ENCODE measurements around the genes S100A14 and CHTOP.

DNA sequence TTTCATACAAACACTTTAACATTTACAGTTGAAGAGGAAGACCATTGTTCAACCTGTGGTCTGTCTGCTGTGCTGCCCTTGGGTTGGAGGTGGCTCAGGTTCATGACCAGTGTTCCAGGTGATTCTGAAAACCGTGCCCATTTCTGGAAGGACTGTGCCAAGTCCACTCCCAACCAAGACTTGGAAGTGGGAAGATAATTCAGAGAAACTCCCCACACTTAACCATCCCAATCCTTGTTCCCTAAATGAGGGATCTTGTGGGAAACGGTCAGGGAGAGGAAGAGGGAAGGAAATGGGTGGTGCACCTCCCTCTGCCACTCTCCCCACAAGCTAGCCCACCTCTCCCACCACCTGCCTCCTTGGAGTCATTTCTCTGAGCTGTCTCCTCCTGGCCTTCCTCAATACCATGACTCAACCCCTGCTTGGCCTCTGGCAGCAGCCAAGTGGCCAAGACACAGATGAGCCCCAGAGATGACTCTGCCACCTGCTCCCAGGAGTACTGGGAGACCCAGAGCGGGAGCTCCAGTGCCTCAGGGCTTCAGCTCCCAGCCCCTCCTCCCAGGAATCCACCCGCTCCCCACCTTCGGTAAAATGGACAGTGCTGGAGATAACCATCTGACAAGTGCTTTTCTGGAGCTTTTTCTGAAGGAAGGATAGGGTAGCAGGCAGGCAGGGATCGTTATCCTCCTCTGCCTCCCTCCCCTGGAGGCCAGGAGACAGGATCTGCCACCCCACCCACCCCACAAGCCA, 2.7 kb downstream of the S100A16 start:
- RRBS, 2 experiments, result no CpG with 5 or more reads among the region's 6 CpGs

DNA sequence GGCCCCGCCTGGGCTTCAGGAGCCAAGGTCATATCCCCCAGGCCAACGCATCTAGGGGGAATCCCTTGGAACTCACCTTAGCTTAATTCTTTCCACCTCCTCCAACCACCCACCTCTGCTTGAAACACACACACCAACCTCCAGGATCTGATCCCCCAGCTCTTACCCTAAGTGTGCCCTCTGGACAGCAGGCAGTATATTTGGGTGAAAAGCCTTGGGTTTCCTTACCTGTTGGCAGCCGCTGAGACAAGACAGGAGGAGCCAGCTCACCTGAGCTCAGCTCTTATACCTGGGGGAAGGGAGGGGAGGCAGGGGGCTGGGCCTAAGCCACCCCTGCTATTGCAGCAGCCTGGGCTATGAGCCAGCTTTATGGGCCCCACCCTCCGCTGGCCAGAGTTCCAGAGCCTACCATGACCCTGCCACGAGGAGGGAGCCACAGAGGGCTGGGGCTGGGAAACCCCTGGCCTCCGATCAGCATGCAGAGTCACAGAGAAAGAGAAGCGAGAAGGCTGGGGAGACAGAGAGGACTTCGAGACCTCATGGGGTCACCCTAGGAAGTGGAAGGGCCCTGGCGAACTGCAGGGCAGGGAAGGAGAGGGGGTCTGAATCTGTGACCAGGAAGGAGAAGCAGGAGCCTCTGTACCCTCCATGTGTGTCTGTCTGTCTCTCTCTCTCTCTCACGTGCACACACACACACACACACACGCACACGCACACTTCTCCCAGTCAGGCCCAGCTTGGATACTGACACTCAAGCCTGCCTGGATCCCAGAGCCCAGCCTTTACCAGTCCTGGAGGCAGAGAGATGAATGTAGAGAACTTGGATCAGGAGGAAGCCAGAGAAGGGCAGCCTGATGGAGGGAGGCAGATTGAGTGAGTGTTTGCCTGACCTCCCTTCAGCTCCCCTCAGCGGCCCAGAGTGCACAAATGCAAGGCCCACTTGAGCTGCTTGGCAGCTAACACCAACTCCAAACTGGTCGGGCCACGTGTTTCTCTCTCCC, at the start of gene S100A14:
S100A14 (minus strand) TSS at position 259 of the 1,001 bp plus-strand sequence.
- RRBS, 2 experiments, result no CpG with 5 or more reads among the region's 15 CpGs

GRCh38 chr1:153633991-153634711, at the start of gene CHTOP:
TSS of gene CHTOP (plus strand) at chr1:153634066.
- RRBS, 2 experiments, result under 1 to 1% methylated on average over 16 to 18 of the region's 52 CpGs

DNA sequence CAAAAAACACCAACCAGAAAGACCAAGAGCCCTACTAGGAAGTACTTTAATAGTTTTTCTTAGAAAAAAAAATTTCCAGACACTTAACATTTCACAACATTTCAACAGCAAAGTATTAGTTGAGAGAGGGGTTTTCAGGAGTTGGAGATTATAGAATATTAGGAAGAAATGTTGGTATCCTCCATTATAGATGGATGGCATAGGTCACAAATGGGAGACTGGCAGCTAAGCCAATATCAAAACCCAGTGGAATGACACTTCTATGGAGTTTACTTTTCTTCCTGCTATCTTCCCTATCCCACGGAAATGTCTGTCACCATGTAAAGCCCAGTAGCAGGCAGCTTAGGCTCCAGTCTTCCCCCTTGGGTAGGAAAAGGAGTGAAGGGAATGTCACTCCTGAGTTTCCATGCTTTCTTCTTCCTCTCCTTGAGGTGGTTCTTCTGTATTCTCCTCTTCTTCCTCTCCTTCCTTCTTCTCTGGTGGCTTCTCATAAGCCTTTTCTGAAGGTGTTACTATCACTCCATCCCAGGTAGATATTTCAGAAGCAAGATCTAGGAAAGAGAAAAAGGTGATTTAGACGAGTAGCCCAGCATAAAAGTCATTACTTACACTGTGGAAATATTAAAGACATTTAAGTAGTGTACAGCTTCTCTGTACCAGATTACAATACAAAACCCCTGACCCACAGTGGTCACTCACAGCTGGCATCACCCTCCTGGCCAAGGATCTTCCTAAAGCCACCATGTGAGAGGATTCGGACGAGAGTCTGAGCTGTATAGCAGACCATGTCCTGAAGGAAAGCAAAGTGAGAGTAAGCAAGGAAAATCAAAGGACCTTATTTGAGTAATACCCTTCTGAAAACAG, 3.7 kb downstream of the SNAPIN start:
- RRBS, 2 experiments, result no CpG with 5 or more reads among the region's 4 CpGs

GRCh38 chr1:153667503-153667910, 3.3 kb downstream of the ILF2 start:
- RRBS, 2 experiments, result no CpG with 5 or more reads among the region's 3 CpGs

GRCh38 chr1:153677606-153678074, 848 bp upstream of the NPR1 start:
- RRBS, 2 experiments, result no CpG with 5 or more reads among the region's 12 CpGs

DNA sequence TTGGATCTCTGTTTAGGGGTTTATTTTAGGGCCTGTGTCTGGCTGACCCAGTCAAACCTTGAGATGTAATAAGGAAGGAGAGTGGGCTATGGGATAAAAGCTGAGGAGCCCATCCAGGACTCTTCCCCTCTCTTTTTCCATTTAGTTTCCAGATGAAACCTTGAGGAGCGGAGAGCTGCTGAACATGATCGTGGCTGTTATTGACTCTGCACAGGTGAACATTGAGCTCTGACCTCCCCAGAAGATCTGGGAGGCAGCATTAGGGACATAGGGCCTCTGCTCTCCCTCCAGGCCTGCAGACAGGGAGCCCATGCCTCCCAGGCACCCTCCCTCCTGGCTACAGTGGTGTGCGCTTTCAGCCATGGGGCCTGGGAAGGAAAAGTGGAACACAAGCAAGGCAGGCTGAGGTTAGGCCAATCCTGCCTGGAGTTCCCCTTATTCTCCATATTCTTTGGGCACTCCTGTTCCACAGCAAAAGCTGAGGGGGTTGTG, 6.4 kb upstream of the SLC27A3 start:
- RRBS, 2 experiments, result no CpG with 5 or more reads among the region's 3 CpGs

GRCh38 chr1:153928540-153929578, 6.1 kb upstream of the GATAD2B start:
- RRBS, 2 experiments, result 55 to 73% methylated on average over 3 of the region's 11 CpGs

DNA sequence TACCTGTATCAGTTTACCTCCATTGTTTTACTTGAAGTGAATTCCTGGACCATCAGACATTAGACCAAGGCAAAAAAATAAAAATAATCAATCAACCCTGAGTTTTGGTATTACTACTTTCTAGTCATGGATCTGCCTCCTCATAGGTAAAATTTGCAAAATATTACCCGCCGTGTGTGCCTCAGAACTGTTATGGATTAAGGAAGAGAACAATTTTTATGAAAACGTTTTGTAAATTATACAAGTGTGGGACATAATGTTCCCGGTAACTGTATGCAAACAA, 926 bp upstream of the CREB3L4 start:
- RRBS, 2 experiments, result no CpG with 5 or more reads among the region's 4 CpGs

GRCh38 chr1:153972065-153973181, 4.7 kb downstream of the CREB3L4 start:
- RRBS, 2 experiments, result no CpG with 5 or more reads among the region's 11 CpGs

DNA sequence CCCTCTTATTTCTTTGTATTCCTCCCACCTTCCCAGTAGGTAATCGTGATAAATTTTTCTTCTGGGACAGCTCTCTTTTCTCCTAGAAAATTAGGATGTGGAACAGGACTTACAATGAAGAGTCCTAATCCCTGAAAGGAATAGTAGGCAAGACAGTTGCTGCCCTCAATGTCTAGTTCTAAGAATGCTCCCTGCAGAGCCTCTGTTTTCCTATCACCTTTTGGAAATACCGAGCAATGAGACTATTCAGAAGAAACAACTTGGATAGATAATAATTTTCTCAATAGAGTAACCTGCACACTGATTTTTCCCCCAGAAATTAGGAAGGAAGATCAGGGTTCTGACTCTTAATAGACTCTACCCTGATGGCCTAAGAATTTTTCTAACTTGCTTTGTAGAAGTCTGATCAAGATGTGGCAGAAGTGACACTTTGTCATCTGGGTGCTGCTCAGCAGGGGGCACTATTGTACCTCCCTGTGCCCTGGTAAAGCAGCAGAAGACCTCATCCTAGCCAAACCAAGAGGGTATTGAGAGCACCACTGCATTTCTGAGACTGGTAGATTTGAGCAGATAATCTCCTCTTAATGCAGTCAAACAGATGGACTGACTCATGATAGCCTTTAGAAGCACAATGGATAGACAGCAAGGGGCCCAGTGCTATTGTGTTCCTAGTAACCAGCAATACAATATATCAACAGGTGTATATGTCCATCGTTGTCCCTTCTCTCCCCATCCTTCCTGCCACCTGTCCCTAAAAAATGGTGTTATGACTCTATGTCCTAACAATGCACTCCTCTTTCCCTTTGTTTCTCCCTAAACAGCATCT, 5.9 kb downstream of the TPM3 start:
- RRBS, 2 experiments, result no CpG with 5 or more reads among the region's 3 CpGs

GRCh38 chr1:154190404-154191112, 1.3 kb downstream of the TPM3 start:
- RRBS, 2 experiments, result no CpG with 5 or more reads among the region's 2 CpGs

DNA sequence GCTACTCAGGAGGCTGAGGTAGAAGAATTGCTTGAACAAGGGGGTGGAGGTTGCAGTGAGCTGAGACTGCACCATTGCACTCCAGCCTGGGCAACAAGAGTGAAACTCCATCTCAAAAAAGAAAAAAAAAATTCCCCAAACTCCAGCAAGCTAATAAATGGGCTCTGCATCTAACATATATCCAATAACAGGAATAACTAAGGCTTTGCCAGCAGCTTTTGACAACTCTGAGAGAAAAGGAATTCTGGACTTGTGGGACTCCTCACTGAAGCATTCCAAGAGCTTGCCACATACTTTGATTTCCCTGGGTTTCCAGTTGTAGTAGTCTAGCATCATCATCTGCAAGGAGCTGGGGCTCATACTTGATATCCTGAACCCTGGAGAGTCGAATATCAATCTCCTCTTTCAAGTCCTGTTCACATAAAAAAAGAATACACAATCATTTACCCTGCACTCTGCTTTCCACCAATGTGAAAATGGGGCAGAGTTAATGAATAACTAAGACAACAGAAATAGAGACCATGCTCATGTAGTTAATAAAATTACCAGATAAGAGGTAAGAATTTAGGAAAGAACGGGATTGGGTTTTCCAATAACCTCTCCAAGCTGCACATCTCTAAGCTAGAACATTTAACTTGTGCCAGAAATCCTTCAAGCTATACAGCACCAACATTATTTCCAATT, 6.1 kb downstream of the C1orf43 start:
- RRBS, 2 experiments, result no CpG with 5 or more reads among the region's 2 CpGs

DNA sequence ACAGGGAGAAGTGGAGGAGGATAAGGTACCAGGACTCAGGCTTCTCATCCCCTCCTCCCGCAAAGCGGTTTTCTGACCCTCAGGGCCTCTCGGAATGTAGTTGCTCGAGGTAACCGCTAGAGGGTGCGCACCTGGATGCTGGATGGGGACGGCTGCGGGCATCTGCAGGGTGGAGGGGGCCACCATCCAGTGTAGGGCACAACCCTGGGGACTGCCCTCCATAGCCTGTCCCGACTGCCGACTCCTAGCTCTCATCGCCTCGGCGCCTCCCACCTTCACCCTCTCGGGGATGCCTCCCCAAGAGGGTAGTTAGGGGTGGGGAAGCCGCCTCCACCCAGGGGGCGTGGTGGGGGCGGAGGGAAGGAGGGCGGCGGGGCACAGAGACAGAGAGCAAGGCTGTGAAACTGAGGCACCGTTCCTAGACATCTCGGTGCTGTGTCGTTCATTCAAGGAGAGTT, 656 bp upstream of the ATP8B2 start:
- RRBS, 2 experiments, result no CpG with 5 or more reads among the region's 22 CpGs

- RRBS, 2 experiments, result no CpG with 5 or more reads among the region's 40 CpGs
Measured at GRCh38 chr1:154405751-154406837, 951 bp downstream of the IL6R start.

GRCh38 chr1:154419386-154419983, 14.3 kb downstream of the IL6R start:
- RRBS, 2 experiments, result no CpG with 5 or more reads among the region's 9 CpGs

GRCh38 chr1:154429000-154429594, 24.0 kb downstream of the IL6R start:
- RRBS, 2 experiments, result 78 to 81% methylated on average over 4 of the region's 17 CpGs

GRCh38 chr1:154555350-154555639, 3.2 kb downstream of the UBE2Q1 start:
- RRBS, 2 experiments, result no CpG with 5 or more reads among the region's 3 CpGs

DNA sequence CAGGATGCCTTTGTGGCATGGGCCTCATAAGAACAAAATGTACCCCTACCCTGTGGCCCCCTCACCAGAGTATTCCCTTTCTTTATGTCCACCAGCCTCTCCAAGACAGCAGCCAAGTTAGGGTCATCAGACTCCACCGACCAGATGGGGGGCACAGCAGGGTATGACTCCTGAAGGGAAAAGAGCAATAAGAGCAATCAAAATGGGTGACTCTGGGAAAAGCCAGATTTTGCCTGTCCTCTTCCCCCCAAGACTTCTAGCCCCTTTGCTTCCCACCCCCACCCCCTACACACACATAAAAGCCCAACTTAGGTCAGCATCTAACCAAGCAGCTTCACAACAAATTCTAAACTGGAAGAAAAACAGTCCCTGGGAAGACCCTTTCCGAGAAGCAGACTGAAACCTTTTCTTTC, 2.7 kb downstream of the UBE2Q1 start:
- RRBS, 2 experiments, result no CpG with 5 or more reads among the region's 2 CpGs

DNA sequence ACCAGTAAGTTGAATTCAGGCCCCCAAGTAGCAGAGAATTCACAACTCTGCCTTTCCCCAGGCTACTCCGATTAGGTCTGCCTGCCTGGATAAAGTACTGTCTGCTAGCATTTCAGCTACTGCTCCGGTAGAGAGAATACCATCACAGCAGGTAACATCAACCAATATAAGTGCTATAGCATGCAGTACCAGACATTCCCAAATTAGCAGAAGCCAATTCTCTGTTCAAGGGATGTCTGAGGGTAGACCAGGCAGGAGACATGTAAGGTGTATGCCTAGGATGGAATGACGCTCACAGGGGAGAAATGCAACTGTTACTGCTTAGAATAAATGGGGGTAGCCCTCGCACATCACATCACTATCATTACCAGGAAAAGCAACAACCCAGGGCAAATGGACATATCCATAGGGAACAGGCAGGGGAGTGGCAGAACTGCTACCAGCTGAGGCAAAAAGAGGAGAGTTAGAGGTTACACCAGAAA, 1.2 kb downstream of the UBE2Q1 start:
- RRBS, 2 experiments, result no CpG with 5 or more reads among the region's 4 CpGs